Right lobe of liver (tissue), 4 donors: ENCODE measurements around the gene USP25.

DNA sequence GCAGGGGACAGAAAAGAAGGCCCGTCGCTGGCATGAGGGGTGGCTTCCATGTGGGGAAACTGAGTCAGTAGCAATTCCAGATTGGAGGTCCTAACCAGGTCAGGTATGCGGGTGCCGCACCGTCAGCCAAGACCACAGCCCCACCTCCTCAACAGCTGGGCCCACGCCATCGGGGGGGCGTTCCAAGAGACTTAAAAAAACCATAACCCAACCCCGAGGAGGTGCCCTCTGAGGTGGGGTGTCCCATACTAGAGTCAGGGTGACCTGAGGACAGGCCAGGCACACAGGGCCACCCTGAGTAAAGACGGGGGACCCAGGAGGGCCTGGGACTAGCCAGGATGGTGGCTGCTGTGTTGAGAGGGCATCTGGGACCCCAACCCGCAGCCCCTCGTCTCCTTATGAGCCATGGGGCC is 5416.8 kb upstream of the TPTE start:
- PRO-cap, 4 experiments, result no peak in any of the 4 experiments
- RAMPAGE, long total RNA, 2 experiments, result no peak in any of the 2 experiments

DNA sequence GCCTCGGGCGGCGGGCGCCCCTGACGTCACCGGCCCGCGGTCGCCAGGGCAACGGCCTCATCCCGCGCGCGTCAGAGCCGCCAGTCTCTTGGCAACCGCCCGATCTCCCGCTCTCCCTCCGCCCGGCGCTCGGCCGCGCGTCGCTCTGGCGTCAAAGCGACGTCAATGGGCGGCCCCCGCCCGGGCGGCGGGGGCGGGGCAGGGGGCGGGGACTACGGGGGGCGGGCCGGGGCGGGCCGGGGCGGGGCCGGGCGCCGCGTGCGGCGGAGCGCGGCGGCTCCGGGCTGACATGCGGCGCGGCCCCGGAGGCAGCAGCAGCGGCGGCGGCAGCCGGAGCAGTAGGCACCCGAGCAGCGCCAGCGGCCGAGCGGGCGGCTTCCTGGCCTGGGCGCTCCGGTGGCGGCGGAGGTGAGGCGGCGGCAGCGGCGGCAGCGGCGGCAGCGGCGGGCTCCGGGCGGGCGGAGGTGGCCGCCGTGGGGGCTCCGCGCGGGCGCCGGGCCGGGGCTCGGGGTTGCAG is 4410.5 kb upstream of the TPTE start:
- PRO-cap, 4 experiments, result peak in 4 of 4 experiments; most common plus-strand start position 287 of the sequence (in 4)
- RAMPAGE, long total RNA, 2 experiments, result no peak in any of the 2 experiments

- PRO-cap, 4 experiments, result no peak in any of the 4 experiments
- RAMPAGE, long total RNA, 2 experiments, result no peak in any of the 2 experiments
These were observed 1869.7 kb upstream of the TPTE start for GRCh38 chr21:8651671-8652029.

DNA sequence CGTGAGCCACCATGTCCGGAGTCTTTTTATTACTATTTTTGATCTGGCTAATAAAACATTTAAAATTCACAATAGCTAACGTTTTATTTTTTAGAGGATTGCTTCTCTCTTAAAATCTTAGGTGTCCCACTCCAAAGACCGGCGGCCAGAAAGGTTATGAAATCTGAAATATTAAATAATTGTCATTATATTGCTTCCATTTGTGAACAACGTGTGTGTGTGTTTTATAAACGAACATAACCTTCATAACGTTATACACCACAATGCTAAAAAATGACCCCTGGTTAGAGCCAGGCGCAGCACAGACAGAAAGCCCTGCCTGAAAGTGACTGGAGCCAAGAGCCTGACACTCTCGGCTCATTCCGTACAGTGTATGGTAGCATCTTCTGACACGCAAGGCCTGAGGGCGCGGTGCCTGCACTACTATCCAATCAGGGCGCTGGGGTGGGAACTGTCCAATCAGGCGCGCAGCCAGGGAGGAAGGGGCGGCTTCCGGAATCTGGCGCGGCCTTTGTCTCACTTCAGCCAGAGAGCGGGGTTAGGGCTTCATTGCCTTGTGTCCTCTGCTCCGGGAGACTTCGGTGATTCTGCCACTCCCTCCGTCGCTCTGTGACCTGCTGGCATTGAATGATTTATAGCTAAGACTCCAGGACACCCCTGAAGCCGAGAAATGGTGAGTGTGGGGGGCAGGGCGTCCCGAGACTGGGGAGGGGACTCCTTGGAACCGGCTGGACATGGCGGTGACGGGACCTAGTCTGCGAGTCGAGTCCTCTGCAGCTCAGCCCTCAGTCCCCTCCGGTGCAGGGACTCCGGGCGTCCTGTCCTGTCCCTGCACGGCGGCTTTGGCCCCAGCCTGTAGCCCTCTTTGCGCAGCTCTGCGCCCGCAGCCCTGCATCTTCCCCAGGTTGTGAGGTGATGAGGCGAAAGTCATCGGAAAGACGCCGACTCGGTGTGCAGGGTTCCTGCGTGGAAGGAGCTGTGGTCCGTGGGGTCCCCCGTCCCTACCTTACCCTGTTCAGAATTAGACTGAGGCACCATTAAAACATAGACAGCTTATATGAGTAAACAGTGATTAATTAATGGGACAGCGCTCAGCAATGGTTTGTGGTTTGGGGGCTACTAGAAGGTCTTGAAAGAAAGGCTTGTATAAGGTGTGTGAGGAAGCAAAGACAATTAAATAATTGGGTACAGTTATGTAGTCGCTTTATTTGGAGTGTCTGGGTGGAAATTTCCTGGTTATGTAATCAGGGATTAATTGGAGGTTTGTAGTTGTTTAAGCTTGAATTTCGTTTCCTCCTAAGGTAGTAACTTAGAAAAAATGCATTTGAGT is 183.4 kb downstream of the LIPI start:
- PRO-cap, 4 experiments, result peak in 4 of 4 experiments; most common plus-strand start position 519 of the sequence (in 4)
- RAMPAGE, long total RNA, 2 experiments, result no peak in any of the 2 experiments

- PRO-cap, 4 experiments, result no peak in any of the 4 experiments
- RAMPAGE, long total RNA, 2 experiments, result no peak in any of the 2 experiments
These were observed 89.1 kb downstream of the LIPI start for GRCh38 chr21:14121706-14122098.

- PRO-cap, 4 experiments, result no peak in any of the 4 experiments
- RAMPAGE, long total RNA, 2 experiments, result no peak in any of the 2 experiments
These were observed 70.4 kb upstream of the HSPA13 start for GRCh38 chr21:14453346-14453702.

DNA sequence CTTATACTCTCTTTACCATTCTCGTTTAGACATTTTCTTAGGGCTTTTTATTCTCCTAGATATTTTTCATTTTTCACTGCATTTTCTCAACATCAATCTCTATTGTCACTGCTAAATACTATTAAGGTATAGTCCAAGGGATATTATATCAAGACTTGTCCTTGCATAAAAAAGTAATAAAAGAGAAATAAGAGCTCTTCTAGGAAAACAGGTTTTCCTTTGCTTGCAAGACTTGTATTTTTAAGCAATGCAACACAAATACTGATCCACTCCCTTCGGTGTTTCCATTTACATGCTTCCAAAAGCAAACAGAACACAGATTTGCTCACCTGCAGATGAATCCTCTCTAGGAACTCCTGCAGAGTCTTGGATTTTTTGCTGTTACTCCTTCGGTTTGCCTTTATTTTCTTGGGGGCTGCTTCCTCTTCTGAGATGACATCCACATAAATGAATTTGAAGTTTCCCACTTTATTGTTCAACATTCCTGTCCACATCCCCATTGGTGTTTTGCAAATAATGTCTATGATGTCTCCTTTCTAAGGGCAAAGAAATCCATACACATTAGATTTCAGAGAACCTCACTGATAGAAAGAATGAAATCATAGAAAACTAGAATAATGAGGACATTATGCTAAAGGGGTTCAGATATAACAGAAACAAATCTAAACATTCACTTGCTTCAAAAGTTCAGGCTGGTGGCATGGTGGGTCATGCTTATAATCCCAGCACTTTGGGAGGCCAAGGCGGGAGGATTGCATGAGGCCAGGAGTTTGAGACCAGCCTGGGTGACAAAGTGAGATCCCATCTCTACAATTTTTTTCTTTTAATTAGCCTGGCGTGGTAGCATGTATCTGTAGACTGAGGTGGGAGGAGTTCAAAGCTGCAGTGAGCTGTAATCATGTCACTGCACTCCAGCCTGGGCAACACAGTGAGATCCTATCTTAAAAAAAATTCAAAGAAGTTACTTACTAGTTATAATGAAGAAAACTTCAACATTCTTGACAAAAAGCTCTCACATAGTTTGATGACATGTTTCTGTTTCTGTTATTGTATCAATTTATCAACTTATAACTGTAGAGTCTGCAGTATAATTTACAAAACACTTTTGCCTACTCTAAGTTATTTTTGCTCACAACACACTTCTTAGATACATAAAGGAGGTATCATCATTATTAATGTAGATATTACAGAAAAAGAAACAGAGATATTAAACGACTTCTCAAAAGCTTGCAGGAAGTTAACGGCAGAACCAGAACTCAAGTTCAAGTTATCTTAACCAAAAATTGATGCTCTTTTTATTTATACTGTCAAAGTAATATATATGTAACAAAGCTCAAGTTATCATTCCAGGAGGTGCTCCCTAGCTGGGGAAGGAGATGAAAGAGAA is 45.4 kb downstream of the SAMSN1 start:
- PRO-cap, 4 experiments, result no peak in any of the 4 experiments
- RAMPAGE, long total RNA, 2 experiments, result no peak in any of the 2 experiments

- PRO-cap, 4 experiments, result peak in 2 of 4 experiments; most common plus-strand start chr21:14592200 (in 1); most common minus-strand start chr21:14592017 (in 2)
- RAMPAGE, long total RNA, 2 experiments, result no peak in any of the 2 experiments
These were observed 45.8 kb upstream of the SAMSN1 start for GRCh38 chr21:14591942-14592310.

DNA sequence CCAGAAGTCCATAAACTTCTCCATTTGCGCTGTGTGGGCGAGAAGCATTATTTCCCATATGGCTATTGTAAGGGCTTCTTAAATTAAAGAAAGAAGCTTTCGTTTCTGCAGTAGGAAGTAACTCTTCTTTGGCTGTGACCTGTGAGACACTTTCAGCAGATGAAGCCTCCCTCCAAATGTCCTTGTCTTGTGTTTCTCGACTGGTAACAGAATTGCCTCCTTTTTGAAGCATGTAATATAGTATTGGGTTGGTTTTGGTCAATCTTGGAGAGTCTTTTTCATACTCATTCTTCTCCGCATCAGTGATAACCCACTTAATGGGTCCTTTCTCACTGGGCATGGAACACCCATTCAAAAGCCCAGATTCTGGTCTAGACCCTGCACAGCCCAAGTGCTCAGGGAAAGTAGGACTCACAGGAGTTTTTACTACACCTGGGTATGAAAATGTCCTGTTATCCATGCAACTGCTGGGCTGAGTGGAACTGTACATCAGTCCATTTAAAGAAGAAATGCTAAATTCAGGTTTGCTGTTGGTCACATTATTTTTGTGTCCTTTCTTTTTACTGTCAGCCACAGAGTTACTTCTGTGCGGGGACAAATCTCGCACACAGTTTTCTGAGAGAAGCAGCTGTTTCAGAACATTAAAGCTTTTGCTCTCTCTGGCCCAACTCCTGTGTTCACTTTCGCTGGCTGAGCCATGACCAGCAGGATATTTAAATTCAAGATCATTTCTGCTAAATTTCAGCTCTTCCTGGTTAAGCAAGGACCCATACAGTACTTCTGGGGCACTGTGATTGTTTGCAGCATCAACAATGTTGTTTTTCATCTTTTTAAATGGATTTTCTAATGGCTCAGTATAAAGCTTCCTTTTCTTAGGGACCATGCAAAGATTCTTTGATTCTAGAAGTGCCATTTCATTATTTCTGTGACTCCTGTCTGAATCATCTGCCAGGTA is 99.8 kb downstream of the NRIP1 start:
- PRO-cap, 4 experiments, result no peak in any of the 4 experiments
- RAMPAGE, long total RNA, 2 experiments, result start-site peak on the minus strand in 1 of 2 experiments, centred at position 491 of the sequence, 21 reads per replicate

GRCh38 chr21:14977470-14978245 is 87.1 kb downstream of the NRIP1 start:
- PRO-cap, 4 experiments, result peak in 1 of 4 experiments; most common minus-strand start chr21:14978027 (in 1)
- RAMPAGE, long total RNA, 2 experiments, result no peak in any of the 2 experiments

GRCh38 chr21:14989187-14990043 is 75.4 kb downstream of the NRIP1 start:
- PRO-cap, 4 experiments, result no peak in any of the 4 experiments
- RAMPAGE, long total RNA, 2 experiments, result no peak in any of the 2 experiments

DNA sequence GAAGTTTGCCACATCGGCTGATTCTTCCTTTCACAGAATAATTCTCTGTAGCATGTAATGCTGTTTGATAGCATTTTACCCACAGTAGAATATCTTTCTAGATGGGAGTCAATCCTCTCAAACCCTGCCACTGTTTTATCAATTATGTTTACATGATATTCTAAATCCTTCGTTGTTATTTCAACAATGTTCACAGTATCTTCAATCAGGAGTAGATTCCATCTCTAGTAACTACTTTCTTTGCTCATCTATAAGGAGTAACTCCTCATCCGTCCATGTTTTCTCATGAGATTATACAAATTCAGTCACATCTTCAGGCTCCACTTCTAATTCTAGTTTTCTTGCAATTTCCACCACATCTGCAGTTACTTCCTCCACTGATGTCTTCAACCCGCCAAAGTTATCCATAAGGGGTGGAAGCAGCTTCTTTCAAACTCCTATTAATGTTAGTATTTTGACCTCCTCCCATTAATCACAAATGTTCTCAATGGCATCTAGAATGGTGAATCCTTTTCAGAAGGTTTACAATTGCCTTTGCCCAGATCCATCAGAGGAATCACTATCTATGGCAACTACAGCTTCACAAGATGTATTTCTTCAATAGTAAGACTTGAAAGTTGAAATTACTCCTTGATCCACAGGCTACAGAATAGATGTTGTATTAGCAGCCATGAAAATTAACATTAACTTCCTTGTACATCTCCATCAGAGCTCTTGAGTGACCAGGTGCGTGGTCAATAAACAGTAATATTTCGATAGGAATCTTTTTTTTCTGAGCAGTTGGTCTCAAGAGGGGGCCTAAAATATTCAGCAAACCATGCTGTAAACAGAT is 19.0 kb downstream of the NRIP1 start:
- PRO-cap, 4 experiments, result no peak in any of the 4 experiments
- RAMPAGE, long total RNA, 2 experiments, result no peak in any of the 2 experiments

DNA sequence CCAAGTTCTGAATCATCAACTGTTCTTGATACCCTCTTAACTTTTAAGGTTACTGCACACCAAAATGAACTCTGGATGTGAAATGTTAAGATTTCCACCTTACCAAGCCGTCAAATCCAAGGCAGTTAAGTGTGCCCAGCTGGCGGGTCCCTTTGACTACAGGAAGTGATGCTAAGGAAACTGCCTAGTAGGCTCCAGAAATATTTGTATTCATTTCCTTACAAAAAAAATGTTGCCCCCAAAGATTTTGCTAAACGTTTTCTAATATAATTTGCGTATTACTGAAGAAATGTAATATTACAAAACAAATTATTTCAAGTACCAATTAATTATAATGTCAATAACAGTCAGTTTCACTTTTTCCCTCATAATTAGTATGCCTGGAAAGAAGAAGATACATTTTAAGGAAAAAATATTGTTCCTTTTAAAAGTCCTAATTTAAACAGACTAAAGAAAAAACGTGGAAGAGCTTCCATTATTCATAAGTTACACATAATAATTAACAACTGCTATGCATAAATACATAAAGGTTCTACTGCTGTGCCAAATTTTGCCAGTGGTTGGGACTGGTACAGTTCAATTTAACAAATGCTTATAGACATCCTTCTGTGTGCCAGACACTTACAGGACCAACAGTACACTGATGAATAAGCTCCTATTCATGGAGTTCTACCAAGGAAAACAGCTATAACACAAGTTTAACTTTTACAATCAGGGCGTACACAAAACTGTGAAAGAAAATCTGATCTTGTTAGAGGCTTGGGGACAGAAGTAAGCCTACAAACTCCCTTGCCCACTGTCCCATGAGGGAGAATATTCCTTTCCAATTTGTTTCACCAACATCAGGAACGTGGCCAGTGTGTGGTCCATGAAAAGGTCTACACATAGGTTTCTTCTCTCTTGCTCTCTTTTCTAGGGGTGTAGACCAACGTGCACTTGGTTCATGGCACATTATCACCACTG is 10.4 kb downstream of the NRIP1 start:
- PRO-cap, 4 experiments, result no peak in any of the 4 experiments
- RAMPAGE, long total RNA, 2 experiments, result no peak in any of the 2 experiments

DNA sequence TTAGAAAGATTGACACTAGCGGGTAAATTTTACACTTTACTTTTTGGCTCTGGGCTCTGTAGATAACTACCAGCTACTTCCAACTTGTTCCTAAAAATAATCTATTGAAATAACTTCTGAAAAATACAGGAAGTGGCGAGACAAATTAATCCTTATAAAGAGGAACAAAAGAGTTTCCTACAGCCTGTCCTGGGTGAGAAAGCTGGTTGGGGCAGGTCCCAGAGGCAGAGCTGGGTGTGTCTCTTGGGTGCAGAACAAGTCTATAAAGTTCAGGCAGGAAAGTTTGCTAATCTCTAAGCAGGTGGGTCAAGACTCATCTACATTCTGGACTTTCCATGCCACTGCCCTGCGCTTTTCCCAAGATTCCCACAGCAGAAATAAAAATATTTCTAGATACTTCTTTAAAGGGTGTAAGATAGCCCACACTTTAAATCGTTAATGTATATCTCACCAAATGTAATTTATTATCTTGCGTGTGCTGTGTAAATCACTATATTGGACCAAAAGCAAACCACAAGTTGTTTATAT is 70.0 kb upstream of the NRIP1 start:
- PRO-cap, 4 experiments, result no peak in any of the 4 experiments
- RAMPAGE, long total RNA, 2 experiments, result no peak in any of the 2 experiments

- PRO-cap, 4 experiments, result no peak in any of the 4 experiments
- RAMPAGE, long total RNA, 2 experiments, result no peak in any of the 2 experiments
These were observed 75.7 kb upstream of the NRIP1 start for GRCh38 chr21:15140298-15141047.

GRCh38 chr21:15150967-15151342 is 86.2 kb upstream of the NRIP1 start:
- PRO-cap, 4 experiments, result no peak in any of the 4 experiments
- RAMPAGE, long total RNA, 2 experiments, result no peak in any of the 2 experiments

DNA sequence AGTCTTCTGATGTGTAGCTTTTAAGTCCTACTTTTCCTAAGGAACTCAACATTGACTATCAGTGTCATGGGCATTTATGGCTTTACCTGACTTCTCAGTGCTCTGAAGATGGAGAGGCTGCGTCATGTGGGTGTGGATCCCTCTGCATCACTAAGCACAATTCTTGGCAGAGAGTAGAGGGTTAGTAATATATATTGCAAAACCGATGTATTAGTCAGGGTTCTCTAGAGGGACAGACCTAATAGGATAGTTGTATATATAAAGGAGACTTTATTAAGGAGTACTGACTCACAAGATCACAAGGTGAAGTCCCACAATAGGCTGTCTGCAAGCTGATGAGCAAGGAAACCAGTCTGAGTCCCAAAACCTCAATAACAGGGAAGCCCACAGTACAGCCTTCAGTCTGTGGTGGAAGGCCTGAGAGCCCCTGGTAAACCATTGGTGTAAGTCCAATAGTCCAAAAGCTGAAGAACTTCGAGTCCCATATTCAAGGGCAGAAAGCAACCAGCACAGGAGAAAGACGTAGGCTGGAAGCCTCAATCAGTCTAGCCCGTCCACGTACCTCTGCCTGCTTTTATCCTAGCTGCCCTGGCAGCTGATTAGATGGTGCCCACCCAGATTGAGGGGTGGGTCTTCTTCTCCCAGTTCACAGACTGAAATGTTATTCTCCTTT is 159.7 kb upstream of the NRIP1 start:
- PRO-cap, 4 experiments, result no peak in any of the 4 experiments
- RAMPAGE, long total RNA, 2 experiments, result no peak in any of the 2 experiments

GRCh38 chr21:15729890-15730815 is at the start of gene USP25:
TSS of gene USP25 (plus strand) at chr21:15729982.
- PRO-cap, 4 experiments, result peak in 4 of 4 experiments; most common plus-strand start chr21:15729982 (in 4); most common minus-strand start chr21:15730208 (in 1)
- RAMPAGE, long total RNA, 2 experiments, result no peak in any of the 2 experiments

DNA sequence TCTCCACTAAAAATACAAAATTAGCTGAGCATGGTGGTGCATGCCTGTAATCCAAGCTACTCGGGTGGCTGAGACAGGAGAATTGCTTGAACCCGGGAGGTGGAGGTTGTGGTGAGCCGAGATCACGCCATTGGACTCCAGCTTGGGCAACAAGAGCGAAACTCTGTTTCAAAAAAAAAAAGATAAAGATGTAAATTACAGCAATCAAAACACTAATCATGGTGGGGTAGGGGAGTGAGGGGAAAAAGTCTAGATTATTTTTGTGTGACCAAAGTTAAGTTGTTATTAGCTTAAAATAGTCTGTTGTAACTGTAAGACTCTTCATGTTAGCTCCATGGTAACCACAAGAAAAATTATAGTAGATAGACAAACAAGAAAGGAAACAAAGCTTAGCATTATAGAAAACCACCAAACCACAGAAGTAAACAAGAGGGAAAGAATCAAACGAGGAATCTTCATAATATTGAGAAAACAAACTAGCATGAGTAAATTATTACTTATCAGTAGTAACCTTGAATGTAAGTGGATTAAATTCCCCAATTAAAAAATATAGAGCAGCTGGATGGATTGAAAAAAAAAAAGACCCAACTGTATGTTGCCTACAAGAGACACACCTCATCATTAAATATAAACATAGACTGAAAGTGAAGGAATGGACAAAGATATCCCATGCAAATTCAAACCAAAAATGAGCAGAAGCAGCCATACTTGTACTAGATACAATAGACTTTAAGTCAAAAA is 54.8 kb downstream of the USP25 start:
- PRO-cap, 4 experiments, result no peak in any of the 4 experiments
- RAMPAGE, long total RNA, 2 experiments, result no peak in any of the 2 experiments

GRCh38 chr21:16094959-16095336 is 365.2 kb downstream of the USP25 start:
- PRO-cap, 4 experiments, result no peak in any of the 4 experiments
- RAMPAGE, long total RNA, 2 experiments, result no peak in any of the 2 experiments